ENCODE data around the genes SRP54 and NKX2-8.

DNA sequence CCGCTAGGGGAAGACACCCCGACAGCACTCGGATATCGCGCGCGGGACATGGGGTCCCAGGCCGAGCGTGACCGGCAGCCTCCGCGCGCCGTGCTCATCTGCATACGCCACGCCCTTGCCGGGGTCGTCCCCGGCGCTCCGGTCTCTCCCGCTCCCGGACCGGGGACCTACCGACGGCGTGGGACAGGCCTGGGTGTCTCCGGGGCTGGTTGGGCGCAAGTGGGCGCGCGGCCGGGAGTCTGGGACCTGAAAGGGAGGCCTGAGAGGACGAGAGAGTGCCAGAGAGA lies 16.9 kb upstream of the EAPP start:
- PRO-cap, 8 experiments = no peak in any of the 8 experiments

GRCh38 chr14:34619490-34620548 lies 10.1 kb downstream of the SNX6 start:
- PRO-cap, 8 experiments = no peak in any of the 8 experiments

DNA sequence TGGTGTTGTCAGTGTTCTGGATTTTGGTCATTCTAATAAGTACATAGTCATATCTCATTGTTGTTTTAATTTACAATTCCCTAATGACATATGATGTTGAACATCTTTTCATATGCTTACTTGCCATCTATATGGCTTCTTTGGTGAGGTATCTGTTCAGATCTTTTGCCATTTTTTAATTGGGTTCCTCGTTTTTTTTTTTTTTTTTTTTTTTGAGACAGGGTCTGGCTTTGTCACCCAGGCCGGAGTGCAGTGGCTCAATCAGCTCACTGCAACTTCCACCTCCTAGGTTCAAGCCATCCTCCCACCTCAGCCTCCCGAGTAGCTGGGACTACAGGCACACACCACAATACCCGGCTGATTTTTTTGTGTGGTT lies 55.2 kb downstream of the BAZ1A start:
- PRO-cap, 8 experiments = no peak in any of the 8 experiments

GRCh38 chr14:34982812-34983180 lies at the start of gene SRP54:
Gene SRP54 (plus strand): TSS chr14:34982992.
- PRO-cap, 8 experiments = peak in 8 of 8 experiments; most common plus-strand start chr14:34982992 (in 4); most common minus-strand start chr14:34982942 (in 6)

- PRO-cap, 8 experiments = no peak in any of the 8 experiments
Observed at GRCh38 chr14:35154067-35154410, 31.7 kb downstream of the PRORP start.

- PRO-cap, 8 experiments = peak in 2 of 8 experiments; most common plus-strand start chr14:35292637 (in 2)
Observed at GRCh38 chr14:35292549-35293304, 545 bp downstream of the PSMA6 start.

DNA sequence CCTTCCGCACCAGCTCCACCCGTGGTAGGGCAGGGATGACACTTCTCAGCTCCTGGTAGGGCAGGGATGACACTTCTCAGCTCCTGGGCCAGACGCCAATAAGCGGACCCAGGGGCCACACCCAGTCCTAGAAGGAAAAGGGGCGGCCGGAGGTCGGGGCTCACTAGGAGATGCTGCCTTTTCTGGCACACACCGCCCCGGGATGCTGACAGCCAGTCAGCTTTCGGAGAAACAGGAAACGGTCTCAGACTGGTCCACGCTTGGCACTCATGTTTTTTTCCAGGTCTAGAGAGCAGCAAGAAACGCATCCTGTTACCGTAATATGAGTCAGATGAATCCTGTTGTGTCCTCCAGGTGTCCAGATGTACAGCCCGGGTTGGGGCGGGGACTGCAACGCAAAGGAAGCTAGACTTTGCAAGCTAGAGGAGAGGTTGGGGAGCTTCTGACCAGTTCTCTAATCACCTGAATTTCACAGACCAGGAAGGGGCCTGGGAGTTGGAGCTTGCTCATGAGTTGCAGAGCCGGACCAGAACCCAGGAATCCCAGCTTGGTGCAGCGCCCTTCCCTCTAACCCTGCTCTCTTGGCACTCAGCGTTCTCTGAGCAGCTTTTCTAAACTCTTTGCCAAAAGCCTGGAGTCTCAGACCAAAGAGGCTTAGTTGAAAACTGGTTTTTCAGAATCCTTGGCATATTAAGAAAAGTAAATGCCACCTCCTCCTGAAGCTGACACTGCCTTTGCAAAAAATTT lies 34.6 kb downstream of the NFKBIA start:
- PRO-cap, 8 experiments = no peak in any of the 8 experiments

- PRO-cap, 8 experiments = no peak in any of the 8 experiments
Observed at GRCh38 chr14:35374170-35374916, 30.2 kb downstream of the NFKBIA start.

GRCh38 chr14:35402951-35403529 lies 1.5 kb downstream of the NFKBIA start:
- PRO-cap, 8 experiments = peak in 6 of 8 experiments; most common plus-strand start chr14:35403170 (in 5); most common minus-strand start chr14:35403108 (in 3)

- PRO-cap, 8 experiments = no peak in any of the 8 experiments
Observed at GRCh38 chr14:35834731-35835170, 8.6 kb downstream of the BRMS1L start.

DNA sequence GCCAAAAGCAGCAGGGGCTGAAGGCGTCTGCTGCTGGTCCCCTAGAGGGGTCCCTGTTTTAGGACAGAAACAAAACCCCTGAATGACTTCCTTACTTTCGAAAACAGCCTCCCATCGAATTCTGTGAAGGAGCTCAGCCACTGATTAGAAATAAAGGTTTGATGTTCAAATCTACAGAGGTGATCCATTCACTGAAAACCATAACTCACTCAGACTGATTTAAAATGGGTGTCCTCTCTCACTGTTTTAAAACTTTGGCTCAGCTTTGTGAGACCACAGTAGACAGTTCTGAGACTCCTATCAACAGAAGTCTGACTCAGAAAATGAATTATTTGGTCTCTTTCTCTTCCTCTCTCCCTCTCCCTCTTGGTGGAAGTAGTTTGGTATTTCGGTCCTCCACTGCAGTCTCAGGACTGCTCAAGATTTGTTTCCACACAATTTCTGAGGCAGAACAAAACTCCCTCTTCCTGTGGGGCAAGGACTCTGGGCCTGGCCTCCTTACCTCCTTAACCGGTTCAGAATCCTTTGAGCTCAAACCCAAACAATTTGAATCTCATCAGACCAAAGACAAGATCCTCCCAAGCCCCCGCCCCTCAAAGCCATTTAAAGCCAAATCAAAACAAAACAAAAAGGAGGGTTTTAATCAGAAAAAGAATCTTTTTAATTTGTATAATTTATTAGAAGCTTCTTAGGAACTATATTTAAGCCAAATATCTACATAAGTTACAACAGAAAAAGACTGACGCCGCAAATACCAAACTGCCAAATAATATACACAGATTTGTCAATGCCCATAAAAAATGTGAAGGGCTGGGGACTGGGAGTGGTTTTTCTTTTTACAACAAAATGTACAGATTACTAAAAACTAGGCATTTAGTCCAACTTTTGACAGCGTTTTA lies 4.0 kb downstream of the NKX2-1 start:
- PRO-cap, 8 experiments = no peak in any of the 8 experiments

DNA sequence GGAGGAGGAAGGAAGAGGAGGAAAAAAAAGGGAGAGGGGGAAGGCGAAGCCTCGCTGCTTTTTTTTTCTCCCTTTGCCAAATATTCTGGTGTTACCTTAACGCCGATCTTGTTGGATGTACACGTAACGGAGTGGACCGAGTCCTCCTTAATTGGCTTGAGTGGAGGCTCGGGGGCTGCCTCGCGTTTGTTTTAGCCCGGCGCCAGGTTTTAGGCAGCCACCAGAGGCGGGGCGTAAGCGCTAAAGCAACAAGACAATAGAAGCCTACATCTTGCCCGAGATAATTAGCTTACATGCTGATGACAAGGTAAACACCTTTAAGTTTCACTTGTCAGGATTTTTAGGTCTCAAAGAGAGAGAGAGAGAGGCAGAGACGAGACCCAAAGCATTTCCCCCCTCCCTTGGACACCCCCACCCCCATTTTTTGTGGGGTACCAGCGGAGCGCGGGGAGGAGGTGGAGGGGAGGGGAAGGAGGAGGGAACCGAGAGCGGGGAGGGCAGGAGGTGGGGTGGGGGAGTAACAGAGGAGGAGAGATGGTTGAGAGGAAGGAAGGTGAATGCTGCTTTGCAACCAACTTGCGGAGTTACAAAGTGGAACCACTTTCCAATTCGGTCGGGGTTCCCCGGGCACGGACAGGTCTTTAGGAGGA lies 534 bp downstream of the NKX2-1 start:
- PRO-cap, 8 experiments = no peak in any of the 8 experiments

GRCh38 chr14:36582109-36582867 lies at the start of gene NKX2-8:
Gene NKX2-8 (minus strand): TSS chr14:36582614.
- PRO-cap, 8 experiments = no peak in any of the 8 experiments

DNA sequence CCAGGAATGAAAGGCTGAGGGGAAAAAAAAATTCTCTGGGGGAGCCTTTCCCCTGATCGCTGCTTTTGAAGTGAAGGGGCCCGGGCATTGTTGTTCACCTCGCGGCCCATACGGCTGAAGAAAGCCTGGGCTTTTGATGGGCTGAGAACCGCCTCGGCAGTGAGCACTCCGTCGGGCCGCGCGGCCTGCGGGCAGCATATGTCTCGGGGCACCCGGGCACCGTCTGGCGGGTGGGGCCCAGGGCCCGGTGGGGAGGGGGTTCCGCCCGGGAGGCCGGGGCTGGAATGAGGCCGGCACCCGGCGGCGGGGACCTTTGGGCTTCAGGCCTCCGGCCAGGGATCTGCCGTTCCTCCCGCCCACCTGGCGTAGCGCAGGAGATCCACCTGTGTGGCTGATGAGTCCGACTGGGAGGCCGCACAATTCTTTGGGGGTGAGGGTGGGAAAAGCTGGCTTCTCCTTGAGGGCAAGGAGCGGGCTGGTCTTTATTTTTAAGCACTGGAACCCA lies 10.8 kb downstream of the FOXA1 start:
- PRO-cap, 8 experiments = no peak in any of the 8 experiments

- PRO-cap, 8 experiments = no peak in any of the 8 experiments
Observed at GRCh38 chr14:37598162-37599100, 3.0 kb downstream of the TTC6 start.

DNA sequence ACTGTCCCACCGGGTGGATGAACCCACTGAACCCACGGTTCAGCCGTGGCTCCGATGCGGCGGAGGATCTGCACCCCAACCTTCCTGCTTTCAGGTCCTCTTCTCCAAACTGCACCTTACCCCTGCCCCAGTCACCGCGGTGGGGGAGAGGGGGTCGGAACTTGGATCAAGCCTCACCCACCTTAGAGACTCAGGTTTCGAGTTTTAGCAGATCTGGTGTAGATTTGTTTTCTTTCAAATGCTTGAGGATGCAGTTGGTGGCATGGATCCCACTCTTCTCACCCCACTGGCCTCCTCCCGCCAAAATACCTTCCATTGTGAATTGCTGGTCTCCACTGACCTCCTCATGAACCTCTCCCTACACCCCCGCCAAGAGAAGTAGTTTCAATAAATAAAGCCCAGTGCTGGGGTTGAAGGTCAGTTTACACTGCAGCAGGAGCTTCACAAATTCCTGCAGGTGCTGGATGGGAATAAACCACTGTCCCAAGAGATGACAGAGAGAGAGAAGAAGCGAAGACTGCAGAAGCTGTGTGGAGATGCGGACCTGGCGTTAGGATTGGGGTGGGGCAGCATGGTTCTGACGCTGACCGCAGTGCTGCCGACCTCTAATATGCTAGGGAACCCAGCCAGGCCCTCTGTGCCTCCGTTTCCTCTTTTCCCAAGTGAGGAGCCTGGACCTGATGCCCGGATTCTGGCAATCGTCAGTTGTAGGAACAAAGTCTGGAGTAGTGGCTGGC lies 7.3 kb downstream of the TTC6 start:
- PRO-cap, 8 experiments = no peak in any of the 8 experiments

DNA sequence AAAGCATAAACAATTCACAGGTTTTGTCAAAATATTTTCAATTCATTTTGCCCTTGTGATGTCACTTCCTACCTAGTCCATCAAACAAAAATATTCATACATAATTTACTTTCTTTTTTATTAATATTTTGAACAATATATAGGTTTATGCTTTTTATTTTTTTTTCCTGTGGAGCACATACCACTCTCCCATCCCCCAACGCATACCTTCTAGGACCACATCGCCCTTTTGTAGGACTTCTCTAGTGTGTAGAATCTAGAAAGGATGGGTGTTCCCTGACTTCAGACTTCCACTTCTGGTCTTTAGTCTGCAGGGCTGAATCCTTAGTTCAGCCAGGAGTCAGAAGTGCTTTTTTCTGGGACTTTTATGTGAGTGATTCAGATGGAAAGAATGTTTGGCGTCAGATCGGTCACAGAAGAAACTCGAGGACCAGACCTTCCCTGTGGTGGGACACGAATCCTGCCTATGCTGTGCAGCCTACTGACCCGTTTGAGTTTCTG lies 165.5 kb upstream of the SSTR1 start:
- PRO-cap, 8 experiments = no peak in any of the 8 experiments

DNA sequence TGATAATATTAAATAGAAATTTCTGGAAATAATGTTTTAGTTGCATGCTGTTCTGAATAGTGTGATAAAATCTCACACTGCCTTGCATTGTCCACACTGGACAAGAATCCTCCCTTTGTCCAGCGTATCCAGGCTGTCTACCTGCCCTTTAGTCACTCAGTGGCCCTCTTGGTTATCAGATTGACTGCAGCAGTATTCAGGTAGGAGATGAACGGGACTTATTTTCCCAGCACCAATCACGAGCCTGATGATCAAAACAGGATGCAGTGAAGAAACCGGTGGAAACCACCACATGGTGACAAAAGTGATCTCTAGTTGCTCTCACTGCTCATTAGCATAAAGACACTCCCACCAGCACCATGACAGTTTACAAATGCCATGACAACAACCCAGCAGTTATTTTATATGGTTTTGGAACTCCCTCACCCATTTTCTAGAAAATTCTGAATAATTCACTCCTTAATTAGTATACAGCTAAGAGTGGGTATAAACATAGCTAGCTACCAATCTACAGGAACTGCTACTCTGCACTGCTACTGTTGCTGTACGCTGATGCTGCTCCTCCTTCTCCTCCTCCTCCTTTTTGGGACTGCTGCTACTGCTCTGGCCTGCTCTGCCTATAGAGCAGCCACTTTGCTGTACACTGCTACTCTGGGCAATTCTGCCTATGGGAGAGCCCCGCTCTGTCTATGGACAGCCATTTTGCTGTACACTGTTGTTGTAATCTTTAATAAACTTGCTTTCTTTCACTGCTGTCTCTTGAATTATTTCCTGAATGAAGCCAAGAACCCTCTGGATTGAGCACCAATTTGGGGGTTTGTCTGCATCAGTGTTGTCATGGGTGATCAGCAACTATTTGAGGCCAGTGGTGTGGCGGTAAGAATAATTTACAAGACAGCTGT lies 142.5 kb upstream of the SSTR1 start:
- PRO-cap, 8 experiments = peak in 4 of 8 experiments; most common plus-strand start position 466 of the sequence (in 1); most common minus-strand start position 170 of the sequence (in 4)

- PRO-cap, 8 experiments = no peak in any of the 8 experiments
Observed at GRCh38 chr14:38208804-38209683, 1.3 kb downstream of the SSTR1 start.

DNA sequence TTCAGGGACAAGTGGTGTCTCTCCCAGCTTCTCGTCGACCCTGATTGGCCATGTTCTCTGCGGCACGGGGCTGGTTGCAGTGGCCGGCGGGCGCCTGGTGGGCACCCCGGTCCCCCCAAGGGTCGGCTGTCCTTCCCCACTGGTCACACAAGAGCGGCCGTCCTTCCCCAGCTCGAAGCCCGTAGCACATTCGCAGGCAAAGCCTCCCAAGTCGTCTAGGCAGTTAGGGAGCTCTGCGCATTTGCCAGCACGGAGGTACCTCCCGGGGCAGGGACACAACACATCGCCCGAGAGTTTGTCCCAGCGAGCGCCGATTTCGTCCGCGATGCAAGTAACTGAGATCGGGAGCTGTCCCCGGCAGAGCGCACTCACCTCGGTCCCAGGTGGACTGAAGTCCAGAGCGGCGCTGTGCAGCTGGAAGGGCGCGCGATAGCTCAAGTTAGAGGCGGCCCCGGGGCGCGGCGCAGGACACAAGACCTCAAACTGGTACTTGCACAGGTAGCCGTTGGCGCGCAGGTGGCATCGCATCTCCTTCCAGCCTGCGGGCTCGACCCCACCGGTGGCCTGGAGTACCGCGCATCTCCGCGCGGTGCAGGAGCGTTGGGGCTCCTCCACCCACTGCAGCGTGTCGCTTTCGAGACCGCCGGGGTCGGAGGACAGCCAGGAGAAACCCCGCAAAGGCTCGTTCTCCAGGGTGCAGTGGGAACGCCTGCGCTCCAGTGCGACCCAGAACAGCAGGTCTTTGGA lies 702 bp downstream of the CLEC14A start:
- PRO-cap, 8 experiments = no peak in any of the 8 experiments

Measured in peripheral blood mononuclear cell (primary cell).